GM19239 (cell line): ENCODE measurements around a stretch of chr16.

DNA sequence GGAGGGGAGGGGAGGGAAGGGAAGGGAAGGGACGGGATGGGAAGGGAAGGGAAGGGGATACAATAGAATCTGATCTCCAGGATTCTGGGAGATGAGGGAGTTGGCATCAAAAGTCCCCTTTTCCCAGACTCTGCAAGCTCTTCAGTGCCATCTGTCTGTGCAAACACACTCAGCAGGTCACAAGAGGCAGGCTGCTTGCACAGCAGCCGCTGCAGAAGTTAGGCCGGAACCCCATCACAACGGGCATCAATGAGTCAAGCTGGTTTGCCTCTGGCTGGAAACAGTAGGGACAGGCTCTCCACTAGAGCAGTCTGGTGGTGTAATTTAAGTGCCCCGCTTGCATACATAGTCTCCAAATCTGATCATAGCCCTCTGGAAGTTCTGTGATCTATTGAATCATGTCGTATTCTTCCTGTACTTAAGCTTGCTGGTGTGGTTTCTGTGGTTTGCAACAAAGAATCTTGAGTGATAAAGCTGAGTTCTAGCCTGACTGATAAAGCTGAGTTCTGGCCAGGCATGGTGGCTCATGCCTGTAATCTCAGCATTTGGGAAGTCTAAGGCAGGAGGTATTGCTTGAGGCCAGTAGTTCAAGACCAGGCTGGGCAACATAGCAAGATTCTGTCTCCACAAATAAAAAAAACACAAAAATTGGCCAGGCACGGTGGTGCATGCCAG lies 33.7 kb upstream of the KDM8 start:
- RRBS, result no CpG with 5 or more reads among the region's 7 CpGs

DNA sequence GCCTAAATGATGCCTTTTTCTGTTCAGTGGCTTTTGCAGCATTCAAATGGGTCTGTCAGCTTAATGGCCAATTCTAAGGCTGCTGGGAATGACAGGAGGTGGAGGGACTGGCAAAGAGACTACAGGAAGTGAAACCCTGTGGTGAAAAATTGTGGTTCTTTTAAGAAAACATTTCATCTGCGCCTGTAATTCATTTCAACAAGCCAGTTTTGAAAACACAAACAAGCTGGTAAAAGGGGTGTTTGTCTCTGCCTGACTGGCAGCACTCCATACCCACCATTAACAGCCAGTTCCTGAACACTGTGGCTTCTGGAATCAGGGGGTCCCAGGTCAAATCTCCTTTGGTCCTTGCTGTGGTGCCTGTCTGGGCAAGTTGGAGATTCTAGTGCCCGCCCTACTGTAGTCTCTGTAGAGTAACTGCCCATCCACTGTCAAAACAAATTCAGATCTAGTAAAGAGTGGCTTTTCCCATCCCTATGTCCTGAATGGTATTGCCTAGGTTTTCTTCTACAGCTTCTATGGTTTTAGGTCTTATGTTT lies 3.5 kb upstream of the KDM8 start:
- RRBS, result no CpG with 5 or more reads among the region's 2 CpGs

DNA sequence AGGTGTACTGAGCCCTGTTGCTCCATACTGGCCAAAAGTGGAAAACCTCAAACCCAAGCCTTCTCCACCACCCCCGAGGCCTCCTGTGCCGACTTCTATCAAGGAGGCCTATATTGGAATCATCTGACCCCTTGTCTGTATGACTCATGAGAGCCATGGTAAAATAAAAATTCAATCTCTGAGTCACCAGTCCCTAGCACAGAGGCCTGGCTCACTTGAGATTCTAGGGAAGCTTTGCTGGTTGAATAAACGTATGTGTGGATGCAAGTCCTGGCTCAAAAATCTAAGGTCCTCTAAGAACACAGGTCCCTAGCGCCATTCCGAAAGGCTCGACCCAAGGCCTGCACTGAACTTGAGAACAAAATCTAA lies 15.1 kb downstream of the NSMCE1 start:
- RRBS, result no CpG with 5 or more reads among the region's 6 CpGs

- RRBS, result no CpG with 5 or more reads among the region's 7 CpGs
Observed at GRCh38 chr16:27264104-27264590, 4.4 kb downstream of the NSMCE1 start.

GRCh38 chr16:27334237-27334732 lies 20.5 kb downstream of the IL4R start:
- RRBS, result no CpG with 5 or more reads among the region's 9 CpGs

GRCh38 chr16:27346178-27347000 lies 32.6 kb downstream of the IL4R start:
- RRBS, result no CpG with 5 or more reads among the region's 12 CpGs

DNA sequence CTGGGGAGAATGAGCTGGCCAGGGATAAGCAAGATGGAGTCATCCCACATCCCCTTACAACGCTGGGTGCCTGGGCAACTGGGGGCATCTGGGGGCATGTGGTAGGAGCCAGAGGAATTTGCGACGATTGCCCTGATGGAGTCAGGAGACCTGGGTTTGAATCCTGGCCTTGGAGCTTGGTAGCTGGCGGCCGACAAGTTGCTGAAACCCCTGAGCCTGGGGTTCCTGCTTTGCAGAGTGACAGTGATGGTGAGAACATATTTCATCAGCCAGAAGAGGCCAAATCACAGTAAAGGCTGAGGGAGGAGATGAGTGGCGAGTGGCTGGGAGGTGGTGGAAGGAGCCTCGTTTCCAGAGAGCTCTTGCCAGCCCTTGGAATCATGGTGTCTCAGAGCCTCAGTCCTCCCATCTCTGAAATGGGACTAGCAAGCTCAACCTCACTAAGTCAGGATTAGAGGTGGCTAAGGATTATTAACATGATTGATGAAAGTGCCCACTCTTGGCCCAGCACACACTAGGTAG lies 42.9 kb downstream of the IL4R start:
- RRBS, result no CpG with 5 or more reads among the region's 7 CpGs

DNA sequence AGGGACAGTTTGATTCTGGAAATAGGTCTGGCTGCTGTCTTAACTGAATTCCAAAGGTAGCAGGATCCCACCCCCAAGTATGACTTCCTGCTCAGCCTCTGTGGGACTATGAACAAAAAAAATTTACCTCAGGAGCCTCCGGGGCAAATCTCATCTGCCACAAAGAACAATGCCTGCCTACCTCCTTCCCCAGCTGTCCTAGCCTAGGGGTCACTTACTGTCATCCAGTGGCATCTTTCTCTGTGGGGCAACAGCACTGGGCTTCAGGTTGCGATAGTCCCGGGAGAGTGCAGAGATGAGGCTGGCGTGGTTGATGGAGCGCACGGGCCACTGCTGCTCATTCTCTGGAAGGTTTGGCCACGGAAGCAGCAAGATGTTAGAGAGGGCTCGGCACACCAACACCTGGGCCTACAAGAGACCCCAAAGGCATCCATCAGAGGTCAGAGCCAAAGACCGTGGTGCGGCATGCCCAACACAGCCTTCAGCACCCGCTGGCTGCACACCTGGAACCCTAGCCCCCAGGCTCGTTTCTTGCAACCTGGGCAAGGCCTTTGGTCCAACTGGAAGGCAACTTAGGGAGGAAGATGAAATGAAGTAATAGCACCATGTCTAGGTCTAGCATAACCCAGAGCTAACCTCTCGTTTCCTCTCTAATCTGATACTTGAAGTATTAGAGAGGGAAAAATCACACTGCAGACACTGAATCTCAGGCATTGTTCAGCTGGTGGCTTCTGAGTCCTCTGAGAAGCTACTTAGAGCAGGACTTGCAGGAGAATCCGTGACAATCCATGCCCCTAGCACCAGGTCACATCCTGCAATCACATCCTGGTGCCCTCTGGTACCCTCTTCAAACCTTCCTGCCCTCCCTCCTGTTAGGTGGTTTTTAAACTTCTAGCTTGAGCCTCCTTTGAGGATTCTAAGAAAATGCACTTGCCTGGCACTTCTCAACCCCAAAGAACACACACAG lies 48.4 kb upstream of the GSG1L start:
- RRBS, result no CpG with 5 or more reads among the region's 14 CpGs

GRCh38 chr16:28112566-28113294 lies 49.2 kb upstream of the GSG1L start:
- RRBS, result no CpG with 5 or more reads among the region's 14 CpGs

GRCh38 chr16:28148891-28149475 lies 62.8 kb downstream of the XPO6 start:
- RRBS, result no CpG with 5 or more reads among the region's 10 CpGs

GRCh38 chr16:28203358-28204573 lies 8.0 kb downstream of the XPO6 start:
- RRBS, result no CpG with 5 or more reads among the region's 8 CpGs

GRCh38 chr16:28212513-28212868 lies 726 bp upstream of the XPO6 start:
- RRBS, result no CpG with 5 or more reads among the region's 4 CpGs

- RRBS, result 2% methylated on average over 8 of the region's 42 CpGs
Observed at GRCh38 chr16:28277659-28278452, 14.5 kb upstream of the SBK1 start.

DNA sequence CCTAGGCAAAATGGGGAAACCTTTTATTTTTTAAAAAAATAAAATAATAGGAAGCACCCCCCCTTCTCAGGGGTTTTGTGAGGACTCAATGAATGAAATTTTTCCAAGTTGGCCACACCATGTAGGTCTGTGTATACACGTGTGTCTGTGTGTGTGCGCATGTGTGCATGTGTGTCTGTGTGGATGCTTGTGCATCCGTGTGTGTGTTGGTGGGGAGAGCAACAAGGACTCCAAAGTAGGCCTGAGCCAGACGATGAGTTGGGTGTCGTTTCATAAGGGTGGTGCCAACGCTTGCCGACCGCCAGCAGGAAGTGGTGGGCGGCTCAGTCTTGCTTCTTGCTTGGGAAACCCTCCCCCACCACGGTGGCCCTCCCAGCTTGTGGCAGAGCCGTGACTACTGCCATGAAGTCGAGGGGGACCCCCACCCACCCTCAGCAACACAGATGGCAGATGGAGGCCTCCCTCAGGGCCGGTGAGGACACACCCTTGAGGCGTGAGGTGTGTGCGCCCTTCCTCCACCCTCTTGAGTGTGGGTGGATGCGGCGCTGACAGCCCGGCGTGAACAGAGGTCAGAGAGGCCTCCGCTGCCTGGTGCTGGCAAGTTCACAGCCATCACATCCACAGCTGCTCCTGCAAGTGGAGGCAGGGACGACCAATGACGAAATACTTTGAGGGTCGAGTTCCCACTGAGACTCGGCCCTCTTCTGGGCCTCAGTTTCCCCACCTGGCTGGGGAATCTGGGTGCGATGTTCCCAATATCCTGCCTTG lies 17.6 kb downstream of the SBK1 start:
- RRBS, result 23% methylated on average over 5 of the region's 25 CpGs

DNA sequence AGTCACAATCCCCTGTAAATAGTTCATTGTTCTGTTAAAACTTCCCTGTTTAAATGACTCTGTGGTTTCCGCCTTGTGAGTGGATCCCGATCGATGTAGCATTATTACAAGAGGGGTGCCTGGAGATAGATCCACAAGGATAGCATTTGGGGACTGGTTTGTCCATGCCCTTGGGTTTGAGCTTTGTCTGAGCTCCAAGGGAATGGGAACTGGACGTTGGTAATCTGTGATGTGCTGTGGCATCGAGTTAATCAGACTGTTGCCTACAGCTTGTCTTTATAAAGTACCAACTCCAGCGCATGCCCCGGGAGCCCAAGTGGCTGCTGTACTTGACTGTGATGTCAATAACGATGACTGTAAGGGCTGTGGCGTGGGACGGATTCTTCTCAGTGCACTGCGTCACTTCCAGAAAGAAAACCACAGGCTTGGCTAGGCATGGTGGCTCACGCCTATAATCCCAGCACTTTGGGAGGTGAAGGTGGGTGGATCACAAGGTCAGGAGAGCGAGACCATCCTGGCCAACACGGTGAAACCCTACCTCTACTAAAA lies 19.3 kb upstream of the ATXN2L start:
- RRBS, result no CpG with 5 or more reads among the region's 14 CpGs

DNA sequence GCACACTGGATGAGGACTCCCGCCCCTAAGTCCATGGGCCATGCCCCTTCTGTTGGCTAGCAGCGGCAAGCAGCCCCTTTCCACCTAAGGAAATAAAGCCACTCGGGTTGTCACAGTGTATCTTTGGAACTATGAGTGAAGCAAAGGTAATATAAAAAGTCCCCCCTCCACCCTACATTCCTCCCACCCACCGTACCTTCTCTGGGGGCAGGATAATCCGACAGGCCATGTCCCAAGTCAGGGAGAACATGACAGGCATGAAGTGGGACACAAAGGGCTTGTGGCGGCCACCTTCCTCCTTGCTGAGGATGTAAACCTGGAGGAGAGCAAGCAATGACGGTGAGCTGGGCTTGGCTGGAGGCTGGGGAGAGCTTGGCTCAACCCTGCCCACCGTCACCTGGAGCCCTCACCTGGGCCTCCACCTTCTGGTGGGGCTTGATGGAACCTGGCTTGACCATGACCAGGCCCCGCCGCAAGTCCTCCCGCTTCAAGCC lies 2.6 kb downstream of the TUFM start:
- RRBS, result no CpG with 5 or more reads among the region's 11 CpGs

GRCh38 chr16:28864363-28864882 lies 780 bp downstream of the SH2B1 start:
- RRBS, result no CpG with 5 or more reads among the region's 17 CpGs

GRCh38 chr16:28869875-28870445 lies 6.3 kb downstream of the SH2B1 start:
- RRBS, result no CpG with 5 or more reads among the region's 8 CpGs

DNA sequence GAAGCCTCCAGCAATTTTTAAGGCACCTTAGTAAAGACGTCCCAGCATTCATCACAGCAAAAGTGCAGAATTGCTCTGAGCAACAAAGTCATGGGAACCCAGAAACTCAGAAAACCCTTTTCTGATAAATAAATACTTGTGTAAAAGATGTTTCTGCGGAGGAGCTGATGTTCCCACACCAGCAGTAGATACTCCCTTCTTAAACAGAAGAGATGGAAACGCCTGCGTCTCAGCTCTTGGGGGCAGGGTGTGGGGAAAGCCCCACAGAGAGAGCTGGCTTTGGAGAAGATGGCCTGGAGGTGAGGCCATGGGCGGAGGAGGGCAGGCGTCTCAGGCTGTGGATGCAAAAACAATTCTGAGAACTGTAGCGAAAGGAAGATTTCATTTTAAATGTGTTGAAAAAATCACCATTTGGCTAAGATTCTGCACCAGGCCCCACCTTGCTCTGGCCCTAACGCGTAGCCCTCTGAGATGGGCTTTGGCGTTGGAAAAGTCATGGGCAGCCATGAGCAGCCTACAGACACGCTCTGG lies 201.0 kb downstream of the LAT start:
- RRBS, result no CpG with 5 or more reads among the region's 11 CpGs

GRCh38 chr16:29202482-29203074 lies 203.9 kb downstream of the NPIPB11 start:
- RRBS, result no CpG with 5 or more reads among the region's 14 CpGs